Cardiac septum (tissue), 1 donor: ENCODE measurements around the gene DNAAF4.

GRCh38 chr15:52256377-52256774 is 39.2 kb downstream of the MYO5C start:
- PRO-cap: no peak

DNA sequence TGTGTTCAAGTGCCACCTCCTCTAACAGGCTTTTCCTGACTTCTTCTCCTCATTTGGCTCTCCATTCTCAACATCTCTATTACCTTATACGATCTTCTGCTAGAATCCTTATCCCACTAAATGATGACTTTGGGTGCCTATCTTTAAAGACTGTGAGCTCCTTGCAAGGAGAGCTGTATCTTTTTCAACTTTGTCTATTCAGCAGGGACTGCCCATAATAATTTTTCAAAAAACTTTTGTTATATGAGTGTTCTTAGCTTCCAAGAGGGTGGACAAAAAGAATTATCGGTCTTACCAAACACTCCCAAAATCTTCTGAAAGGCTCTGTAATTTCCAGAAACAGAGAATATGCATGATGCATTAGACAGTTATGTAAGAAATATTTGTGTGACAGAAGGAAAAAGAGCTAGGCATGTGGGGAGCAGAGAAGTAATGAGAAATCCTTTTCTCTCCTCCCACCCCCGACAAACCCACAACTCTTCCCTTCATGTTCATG is 87.0 kb downstream of the MYO5A start:
- PRO-cap: no peak

DNA sequence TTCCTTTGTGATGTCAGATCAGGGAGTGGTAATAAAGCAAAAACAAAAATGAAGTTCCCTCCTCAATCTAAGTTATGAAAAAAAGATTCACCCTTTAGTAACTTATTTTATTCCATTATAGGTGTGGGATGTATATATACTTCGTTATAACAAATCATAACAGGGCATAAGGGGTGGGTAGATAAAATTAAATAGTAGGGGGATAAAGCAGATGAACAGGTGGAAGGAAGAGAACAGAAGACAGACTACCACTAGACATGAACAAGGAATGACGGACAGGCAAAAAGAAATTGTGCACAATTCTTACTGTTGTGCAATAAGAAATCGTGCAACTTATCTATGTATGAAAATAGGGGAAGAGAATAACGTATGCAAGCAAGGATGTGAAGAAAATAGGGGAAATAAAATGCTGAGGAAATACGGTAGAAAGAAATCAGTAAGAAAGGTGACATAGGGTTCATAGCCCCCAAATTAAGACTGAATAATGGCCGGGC is 9.8 kb downstream of the MYO5A start:
- PRO-cap: no peak

- PRO-cap: no peak
These were observed 1.1 kb downstream of the ARPP19 start for GRCh38 chr15:52567700-52568112.

GRCh38 chr15:52679583-52679771 is 289 bp upstream of the ATOSA start:
- PRO-cap: bidirectional peak, plus-strand start at chr15:52679856, minus-strand start at chr15:52679656

DNA sequence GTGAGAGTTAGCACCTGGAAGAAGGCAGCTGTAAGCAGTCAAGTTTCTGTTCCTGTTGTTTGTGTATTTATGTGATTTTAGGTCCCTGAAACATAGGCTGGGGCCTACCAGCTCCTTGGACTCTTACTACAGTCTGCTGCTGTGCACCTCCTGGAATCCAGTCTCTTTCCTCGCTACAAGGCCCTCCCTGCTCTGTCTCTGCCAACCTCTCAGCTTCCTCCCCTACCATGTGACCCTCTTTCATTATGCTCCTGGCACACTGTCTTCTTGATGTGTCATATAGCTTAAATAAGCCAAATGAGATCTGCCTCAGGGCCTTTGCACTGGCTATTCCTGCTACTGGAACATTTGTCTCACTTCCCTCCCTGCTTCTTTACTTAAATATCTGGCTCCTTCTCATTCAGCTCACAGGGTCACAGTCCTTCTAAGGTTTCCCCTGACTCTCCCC is 31.1 kb upstream of the ATOSA start:
- PRO-cap: no peak

DNA sequence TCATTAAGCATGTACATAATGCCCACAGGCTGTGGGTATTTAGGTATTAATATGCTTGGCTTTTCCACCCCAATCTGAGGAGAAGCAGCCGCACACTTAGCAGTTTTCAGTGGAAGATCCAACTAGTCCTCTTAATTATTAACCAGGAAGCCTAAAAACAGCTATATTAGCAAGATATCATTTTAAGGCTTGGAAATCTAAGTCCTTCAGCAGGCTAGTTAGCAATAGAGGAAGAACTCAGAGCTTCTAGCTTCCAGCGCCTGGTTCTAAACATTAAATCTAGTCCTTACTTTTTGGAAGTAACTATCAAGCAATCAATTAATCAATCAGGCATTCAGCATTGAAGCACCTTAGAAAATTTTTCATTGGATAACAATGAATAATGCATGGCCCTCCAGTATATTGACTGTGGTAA is 16.9 kb upstream of the ONECUT1 start:
- PRO-cap: no peak

DNA sequence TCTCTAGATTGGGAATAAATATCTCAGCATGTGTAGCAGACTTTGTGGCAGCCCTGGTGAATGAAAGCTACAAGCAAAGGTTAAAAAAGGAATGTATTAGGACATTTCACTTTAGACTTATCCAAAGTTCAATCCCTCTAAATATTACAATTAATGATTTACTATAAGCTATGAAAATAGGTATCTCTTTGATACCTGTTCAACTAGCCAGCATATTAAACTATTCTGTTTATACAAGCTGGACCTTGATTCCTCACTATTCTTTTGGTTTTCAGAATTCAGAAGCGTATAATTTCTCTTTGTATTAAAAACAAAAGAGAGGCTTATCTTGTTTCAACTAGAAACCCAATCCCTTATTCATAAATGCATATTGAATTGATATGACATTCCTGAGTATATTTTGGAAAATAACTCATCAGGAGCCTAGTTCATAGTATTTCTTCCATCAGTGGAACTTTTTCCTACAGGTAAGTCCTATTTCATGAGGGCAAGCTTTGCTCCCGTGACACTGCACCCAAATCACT is 38.0 kb downstream of the WDR72 start:
- PRO-cap: no peak

GRCh38 chr15:55014910-55015251 is 181.9 kb downstream of the RSL24D1 start:
- PRO-cap: no peak

GRCh38 chr15:55221002-55221727 is 24.4 kb upstream of the RSL24D1 start:
- PRO-cap: no peak

DNA sequence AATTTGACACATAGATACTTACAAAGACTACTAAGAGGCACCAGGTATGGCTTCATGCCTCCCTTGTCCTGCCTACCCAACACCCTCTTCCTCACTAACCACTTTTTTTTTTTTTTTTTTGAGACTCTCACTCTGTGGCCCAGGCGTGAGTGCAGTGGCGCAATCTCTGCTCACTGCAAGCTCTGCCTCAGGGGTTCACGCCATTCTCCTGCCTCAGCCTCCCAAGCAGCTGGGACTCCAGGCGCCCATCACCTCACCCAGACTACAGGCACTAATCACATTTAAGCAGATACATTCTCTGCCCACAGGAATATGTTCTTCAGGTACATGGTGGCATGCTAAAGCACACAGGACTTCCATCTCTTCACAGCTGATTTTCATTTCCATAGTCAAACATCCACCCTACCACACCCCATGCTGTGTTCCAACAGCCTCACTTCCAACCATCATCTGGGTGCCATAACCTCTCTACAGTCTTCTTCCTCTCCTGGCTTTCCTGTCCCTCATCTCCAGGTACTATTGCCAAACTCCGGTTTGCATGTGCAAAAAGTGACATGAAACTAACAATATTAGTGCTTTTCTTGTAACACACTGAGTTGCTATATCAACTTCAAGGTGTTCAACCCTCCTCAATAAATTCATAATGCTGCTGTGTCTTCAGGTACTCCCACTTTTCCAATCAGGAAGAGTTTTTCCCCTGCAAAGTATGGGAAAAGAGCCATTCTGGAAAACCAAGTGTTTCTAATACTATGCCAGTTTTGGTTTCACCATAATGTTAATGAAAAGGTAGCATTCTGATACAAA is 41.6 kb downstream of the RAB27A start:
- PRO-cap: no peak

DNA sequence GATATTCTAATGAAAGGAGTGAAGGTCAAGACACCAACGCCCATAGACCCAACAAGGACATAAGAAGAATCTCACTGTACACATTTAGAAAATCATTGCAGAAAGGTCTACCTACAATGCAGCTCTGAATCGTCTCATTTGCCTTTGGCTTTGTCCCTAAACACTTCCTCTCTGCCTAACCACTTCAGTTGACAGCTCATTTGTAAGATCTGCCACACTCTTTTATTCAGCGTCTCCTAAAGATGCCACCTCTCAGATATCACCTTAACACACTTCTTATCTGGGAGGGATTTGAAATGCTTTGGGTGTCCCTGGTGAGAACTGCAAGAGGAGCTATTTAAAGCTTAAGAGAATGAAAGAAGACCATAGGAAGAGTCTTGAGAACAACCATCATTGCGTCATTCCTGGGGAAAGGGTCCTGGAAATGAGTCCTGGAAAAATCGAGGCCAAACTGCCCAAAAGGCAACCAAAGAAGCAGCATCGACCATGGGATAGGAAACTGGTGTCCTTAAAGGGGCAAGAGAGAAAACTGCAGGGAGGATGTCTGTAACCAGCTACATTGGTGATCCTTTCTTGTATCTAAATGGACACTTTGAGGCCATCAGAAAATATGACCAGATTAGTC is 38.6 kb downstream of the RAB27A start:
- PRO-cap: no peak

DNA sequence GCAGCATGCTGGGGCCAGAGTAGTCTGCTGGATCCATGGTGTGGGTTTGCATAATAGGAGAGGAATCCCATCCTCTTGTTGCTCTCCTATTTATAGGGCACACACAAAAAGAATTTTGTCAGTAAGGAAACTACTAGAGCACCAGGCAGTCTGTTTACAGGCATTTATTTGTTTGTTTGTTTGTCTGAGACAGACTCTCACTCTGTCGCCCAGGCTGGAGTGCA is at the start of gene DNAAF4:
DNAAF4 (minus strand) TSS at position 64 of the 224 bp plus-strand sequence.
- PRO-cap: no peak

GRCh38 chr15:55587507-55588051 is 566 bp downstream of the PYGO1 start:
- PRO-cap: no peak

DNA sequence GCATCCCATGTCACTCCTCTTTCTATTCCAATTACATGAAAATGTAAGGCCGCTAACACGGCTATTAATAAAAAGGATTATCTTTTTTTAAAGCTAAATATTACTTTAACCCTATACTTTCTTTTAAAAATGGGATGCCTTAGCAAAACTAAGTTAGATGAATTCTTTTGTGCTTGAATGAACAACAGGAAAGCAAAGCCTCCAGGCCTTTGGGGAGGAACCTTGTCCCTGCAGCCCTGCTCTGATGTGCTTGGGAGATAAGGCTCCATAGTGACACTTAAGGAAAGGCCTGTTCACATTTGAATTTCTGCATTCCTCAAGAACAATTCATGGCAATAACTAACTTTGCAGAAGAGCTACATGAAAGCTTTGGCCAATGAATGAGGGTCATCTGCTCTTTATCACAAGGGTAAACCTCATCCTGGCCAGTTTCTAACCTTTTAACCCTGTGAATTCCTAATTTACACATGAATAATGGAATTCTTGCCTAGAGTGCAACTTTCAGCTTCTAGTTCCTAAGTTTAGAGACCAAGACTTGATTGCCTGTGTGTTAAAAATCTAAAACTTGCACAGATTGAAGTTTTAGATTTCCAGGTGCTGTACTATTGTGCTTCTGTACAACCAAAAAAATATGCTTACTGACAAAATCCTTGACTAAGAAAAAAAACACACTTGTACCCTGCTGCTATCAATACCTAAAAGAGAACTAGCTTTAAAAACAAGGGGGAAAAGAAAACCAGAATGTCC is 5.6 kb downstream of the PRTG start:
- PRO-cap: unidirectional peak, minus-strand start at position 309 of the sequence

- PRO-cap: no peak
These were observed 289 bp upstream of the RFX7 start for GRCh38 chr15:56244105-56244231.

DNA sequence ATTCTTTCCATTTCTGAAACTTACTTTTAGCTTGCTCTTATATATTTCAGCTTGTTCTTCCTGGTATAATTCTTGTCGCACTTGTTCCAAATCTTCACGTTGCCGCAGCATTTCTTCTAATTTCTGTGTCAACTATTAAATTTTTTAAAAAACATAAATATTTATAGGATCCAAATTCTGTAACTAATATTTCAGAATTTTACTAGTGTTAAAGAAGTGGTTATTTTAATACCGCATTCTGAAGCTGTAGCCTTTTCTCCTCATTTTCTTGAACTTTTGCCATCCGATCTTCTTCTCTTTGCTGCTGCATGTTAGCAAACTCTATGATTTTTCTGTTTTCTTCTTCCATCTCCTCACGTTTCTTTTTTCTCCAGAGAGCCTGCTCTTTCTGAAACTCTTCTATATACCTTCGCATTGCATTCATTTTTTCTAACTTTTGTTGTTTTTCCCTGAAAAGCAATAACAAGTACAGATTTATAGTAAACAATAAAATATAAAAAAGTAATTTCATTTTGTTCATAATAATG is 21.5 kb downstream of the MNS1 start:
- PRO-cap: no peak

- PRO-cap: no peak
These were observed 72.4 kb upstream of the ZNF280D start for GRCh38 chr15:56805775-56806109.

- PRO-cap: no peak
These were observed 72.9 kb upstream of the ZNF280D start for GRCh38 chr15:56806200-56806524.

DNA sequence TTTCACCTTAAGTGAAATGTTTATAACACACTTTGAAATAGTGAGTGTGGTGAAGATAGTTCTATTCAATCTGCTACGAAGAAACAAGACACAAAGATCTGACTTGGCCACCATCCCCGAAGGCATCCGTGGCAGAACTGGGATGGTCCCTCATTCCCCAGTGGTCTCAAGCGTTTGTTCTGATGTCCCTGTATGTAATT is 32.2 kb upstream of the TCF12 start:
- PRO-cap: no peak